HCT116 (cell line): ENCODE measurements around the genes VWA5A and OR8B2.

- RRBS, result no CpG with 5 or more reads among the region's 12 CpGs
These were observed 13.2 kb downstream of the CRTAM start for GRCh38 chr11:122851375-122852030.

- RRBS, result no CpG with 5 or more reads among the region's 7 CpGs
These were observed 21.8 kb upstream of the BSX start for GRCh38 chr11:123003325-123003847.

GRCh38 chr11:123064374-123064628 lies 2.4 kb upstream of the HSPA8 start:
- RRBS, result no CpG with 5 or more reads among the region's 4 CpGs

- RRBS, result no CpG with 5 or more reads among the region's 10 CpGs
These were observed 38.5 kb upstream of the HSPA8 start for GRCh38 chr11:123100314-123101001.

DNA sequence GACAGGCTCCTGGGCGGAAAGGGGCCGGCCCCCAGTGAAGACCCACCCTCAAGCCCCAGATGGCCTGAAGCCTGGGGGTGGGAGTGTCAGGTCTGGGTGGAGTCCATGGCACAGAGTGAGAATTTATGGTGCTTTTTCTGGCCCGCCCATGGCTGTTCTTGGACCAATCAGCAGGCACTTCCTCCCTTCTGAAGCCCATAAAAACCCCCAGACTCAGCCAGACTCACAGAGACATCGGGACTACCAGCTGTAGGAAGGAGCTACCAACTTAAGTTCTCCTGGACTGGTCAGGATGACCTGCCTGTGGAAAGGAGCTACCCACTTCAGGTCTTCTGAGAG lies 104.0 kb upstream of the CLMP start:
- RRBS, result no CpG with 5 or more reads among the region's 4 CpGs

DNA sequence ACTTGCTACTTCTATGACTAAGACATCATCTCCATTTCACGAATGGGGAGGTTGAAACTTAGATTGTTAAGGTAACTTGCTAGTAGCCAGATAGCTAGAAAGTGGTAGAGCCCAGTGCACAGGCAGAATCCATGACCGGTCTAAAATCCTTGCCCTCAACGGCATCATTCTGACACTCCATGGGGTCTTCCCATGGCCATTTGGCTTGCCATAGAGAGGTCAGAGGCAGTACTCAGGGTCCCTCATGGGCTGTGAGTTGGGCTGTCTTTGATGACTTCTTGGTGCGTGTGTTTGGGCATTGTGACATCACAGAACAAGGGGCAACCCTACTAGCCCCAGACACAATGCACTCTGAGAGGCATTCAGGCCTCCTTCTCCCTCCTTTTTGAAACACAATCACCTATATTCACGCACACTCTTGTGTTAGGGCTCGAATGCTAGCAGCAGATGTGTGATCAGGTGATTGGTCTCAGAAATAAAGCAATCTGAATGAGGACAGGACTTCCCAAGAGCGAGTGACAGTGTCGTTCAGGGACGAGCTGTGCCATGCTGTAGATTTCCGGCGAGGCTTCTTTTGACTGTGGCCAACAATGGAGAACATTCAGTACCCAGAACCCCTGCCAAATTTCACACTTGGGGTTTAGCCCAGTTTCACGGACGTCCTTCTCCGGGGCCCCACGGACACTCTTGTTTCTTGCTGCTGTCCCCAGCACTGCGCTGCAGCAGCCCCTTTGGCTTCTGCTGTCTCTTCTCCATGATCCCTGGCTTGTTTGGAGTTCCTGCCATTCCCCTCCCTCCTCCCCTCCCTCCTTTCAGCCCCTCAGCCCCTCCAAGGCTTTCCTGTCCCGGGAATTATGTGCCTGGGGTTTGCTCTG lies 115.3 kb upstream of the GRAMD1B start:
- RRBS, result no CpG with 5 or more reads among the region's 17 CpGs

- RRBS, result no CpG with 5 or more reads among the region's 10 CpGs
These were observed 39.0 kb downstream of the GRAMD1B start for GRCh38 chr11:123468860-123469658.

DNA sequence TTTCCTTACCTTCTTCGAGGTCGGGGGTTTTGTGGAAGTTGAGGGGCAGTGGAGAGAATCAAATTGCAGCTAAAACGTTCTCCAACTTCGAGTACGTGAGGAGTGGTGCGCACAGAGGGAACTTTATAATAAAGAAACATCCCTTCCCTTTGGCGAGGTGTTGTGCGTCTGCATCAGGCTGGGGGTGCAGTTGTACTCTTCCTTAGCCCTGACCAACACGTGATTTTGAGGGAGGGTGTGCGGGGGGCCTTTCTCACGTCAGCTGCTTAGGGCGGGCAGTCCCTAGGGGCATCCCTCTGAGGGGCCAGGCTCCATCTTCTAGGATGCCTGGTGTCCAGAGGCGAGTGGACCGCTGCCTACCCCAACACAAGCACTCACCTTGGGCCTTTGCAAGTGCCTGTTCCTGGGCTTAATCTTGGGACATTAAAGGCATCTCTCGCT lies 96.3 kb downstream of the GRAMD1B start:
- RRBS, result no CpG with 5 or more reads among the region's 15 CpGs

DNA sequence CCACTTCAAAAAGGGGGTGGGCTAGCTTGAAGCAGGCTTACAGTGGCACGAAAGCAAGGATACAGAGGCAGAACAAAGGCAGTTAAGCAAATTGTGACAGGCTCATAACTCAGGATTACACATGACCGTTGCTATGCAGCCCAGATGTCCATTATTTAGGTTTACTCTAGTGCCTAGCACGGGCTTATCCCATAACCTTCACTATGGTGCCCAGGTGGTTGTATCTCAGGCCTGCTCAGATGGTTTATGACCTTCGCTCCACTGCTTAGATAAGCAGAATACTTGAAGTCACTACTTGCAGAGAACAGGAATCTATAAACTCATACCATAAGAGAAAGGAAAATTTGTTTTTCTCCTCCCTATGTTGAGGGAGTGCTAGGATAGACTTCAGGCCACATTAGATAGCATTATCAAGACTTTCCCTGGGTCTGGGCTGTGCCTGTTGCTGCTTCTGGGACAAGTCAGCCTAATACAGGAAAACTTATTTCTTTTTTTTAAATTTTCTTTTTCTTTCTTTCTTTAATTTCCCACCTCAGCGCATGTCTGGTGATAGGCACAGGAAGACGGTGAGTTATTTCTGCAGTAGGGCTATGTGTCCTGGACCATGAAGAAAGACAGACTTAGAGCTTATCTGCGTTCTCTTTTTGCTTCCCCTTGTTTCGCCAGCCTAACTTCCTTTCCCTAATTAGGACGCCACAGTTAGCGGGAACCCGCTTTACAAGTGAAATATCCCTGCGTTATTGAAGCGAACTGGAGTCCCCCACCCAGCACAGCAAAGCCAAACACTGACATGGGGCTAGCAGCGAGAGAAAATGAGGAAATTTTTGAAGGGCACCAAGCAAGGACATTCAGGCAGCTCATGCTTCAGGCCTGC lies 8.8 kb downstream of the OR6M1 start:
- RRBS, result no CpG with 5 or more reads among the region's 14 CpGs

DNA sequence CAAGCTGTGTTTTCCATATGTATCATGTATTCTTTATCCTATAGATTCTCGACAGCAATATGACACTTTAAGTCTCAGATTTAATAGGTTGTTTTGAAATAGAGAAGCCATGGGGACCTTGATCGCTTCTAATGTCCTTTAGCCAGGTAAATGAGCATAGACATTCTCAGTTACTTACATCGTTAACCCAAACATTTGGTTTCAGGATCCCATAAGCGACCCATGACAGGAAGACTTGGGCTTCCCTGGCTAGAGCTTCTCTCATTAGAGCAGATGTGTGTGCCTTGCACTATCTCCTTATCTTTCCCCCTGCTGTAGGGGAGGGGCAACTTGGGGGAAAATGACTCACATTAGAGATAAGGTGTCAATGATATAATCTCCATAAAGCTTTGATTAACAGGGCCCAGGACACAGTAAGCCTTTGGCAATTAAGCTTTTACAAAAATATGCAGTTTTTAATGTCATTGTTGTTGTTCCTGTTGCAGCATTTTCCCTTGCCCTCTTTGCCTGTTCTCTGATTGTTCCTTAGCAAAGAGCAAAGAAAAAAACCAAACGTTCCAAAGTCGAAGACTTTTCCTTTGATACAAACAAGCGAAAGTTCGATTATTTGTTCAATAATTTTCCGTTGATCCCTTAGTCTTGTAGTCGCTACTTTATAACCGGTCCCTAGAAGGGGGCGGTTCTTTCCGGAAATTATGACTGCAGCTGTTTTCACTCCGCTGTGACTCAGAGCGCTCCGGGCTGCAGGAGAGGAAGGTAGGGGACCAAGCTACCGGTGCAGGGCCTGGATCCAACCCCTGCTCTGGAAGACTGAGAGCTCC lies at the start of gene VWA5A:
TSS of gene VWA5A (plus strand) at position 724 of the 821 bp plus-strand sequence.
- RRBS, result 1% methylated on average over 3 of the region's 17 CpGs

GRCh38 chr11:124170057-124170808 lies 12.9 kb upstream of the OR10D3 start:
- RRBS, result no CpG with 5 or more reads among the region's 27 CpGs

GRCh38 chr11:124384237-124384678 lies at the start of gene OR8B2:
TSS of gene OR8B2 (minus strand) at chr11:124384499.
- RRBS, result no CpG with 5 or more reads among the region's 3 CpGs

GRCh38 chr11:124536457-124537046 lies 6.9 kb downstream of the OR8B12 start:
- RRBS, result no CpG with 5 or more reads among the region's 7 CpGs

GRCh38 chr11:124632513-124633799 lies 10.3 kb downstream of the TBRG1 start:
- RRBS, result no CpG with 5 or more reads among the region's 6 CpGs

DNA sequence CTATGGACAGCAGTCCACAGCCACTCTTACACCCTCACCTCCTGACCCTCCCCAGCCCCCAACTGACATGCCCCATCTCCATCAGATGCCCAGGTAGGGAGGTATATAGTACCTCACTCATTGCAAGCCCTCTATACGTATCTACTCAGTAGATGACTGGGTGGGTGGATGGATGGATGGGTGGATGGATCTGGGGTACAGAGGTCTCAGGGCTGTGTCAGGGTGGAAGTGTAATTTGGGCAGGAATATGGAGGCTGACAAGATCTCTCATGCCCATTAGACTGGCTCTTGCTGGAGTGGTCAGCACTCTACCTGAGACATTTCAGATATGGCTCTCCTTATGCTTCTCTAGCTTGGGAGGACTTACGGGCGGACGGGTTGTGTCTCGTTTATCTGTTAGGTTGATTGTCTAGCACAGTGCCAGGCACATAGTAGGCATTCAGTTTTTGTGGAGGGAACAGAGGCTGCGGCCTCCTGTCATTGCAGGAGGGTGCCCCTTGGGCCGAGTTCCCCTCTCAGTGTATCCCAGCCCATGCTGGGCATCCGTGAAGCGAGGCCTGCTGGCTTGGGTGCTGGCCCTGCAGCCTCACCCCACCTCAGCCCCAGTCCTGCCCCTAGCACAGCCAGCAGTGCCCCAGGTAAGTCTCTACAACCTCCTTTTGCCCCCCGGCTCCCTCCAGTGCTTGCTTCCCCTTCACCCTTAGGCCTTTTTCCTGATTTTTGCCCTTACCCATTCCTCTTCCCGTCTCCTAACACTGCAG lies 13.7 kb downstream of the ROBO3 start:
- RRBS, result no CpG with 5 or more reads among the region's 11 CpGs

- RRBS, result 94% methylated on average over 4 of the region's 16 CpGs
These were observed 860 bp downstream of the ROBO4 start for GRCh38 chr11:124896503-124897506.

GRCh38 chr11:124898055-124898198 lies 262 bp upstream of the ROBO4 start:
- RRBS, result no CpG with 5 or more reads among the region's 2 CpGs

GRCh38 chr11:124920846-124921597 lies 14.8 kb downstream of the HEPACAM start:
- RRBS, result 93% methylated on average over 32 of the region's 82 CpGs

DNA sequence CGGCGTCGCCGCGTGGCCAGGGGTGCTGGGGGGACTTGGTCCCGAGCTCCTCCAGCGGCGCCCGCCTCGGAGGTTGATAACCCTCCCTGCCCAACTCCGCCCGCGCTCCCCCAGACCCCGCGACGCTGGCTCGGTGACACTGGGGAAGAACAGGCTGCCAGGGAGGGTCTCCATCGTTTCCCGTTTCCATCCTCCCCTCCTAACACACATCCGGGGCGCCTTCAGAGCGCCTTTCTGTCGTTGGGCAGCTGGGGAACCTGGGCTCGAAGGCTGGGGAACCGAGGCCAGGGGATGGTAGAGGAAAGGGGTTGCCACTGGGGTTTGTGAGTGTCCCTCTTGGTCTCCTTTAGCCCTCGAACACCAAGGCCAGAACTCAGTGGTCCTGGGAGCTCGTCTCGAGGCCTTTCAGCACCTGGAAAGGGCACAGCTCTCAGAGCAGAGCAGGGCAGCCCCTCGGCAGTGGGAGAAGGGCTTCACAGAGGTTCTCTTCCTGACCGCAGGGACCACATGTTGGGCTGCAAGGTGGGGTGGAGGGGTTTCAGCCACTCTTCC lies 493 bp downstream of the SLC37A2 start:
- RRBS, result 93% methylated on average over 1 of the region's 30 CpGs

DNA sequence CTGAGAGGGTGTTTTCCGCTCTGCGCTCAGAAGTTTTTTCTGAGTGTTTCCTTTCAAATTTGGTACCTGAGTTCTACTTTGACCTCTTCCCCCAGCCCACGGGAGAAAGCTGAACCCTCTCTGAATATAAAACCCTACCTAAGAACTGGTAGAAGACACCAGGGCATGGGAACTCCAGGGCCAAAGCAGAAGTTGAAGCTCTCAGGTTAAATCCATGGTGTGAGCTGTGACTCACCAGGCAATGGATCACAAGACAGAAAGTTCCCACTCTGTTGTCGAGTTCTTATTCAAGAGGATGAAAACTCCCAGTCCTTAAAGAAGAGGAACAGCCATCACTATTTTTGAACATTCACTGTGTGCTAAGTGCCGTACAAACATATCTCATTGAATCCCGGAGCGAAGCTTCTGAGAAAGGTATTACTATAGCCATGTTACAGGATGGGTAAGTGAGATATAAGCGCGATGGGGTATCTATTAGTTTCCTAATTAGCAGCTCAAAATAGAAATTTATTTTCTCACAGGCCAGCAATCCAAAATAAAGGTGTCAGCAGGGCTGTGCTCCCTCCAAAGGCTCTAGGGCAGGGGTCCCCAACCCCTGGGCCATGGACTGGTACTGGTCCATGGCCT lies 8.8 kb downstream of the TMEM218 start:
- RRBS, result no CpG with 5 or more reads among the region's 9 CpGs